Metanephros (tissue), 2 donors: ENCODE data around the gene MUS81.

DNA sequence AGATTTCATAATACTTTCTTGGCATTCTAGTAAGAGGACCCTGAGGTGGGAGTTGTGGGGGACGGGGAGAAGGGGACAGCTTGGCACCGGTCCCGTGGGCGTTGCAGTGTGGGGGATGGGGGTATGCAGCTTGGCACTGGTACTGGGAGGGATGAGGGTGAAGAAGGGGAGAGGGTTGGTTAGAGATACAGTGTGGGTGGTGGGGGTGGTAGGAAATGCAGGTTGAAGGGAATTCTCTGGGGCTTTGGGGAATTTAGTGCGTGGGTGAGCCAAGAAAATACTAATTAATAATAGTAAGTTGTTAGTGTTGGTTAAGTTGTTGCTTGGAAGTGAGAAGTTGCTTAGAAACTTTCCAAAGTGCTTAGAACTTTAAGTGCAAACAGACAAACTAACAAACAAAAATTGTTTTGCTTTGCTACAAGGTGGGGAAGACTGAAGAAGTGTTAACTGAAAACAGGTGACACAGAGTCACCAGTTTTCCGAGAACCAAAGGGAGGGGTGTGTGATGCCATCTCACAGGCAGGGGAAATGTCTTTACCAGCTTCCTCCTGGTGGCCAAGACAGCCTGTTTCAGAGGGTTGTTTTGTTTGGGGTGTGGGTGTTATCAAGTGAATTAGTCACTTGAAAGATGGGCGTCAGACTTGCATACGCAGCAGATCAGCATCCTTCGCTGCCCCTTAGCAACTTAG is 38.5 kb downstream of the FRMD8 start:
- RAMPAGE, long total RNA: no peak

DNA sequence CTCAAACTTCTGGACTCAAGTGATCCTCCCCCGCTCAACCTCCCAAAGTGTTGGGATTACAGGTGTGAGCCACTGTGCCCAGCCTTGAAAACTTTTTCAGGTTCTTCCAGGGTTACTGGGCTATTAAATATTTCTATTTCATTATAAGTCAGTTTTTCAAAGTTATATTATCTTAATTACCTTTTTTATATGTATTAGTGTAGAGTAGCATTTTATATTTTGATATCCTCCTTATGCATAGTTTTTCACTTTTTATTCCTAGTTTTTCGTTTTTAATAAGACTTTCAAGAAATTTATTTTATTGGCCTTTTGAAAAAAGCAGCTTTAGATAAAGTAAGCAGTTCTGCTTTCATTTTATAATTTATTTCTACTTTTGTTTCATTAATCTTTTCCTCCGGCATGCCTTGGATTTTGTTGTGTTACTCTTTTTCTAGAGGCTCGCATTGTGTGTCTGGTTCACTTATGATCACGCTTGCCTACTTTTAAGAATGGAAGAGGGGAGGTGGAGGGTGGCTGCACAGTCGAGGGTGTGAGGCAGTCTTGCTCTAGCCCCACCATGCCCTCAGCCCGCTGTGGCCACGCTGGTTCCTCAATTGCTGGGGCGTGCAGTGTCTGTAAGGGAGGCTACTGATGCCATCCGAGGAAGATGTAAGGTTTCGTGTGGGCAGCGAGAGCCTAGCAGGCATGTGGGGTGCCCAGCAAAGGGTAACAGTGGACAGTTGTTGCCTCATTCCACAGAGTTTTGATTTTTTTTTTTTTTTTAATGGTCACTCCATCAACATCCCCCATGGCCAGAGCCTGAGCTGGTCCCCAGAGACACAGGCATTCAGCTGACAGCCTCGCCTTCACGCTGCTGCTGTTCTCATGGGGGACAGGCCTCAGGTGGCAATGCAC is 55.2 kb downstream of the FRMD8 start:
- RAMPAGE, long total RNA: no peak

GRCh38 chr11:65490294-65490500 is 34.7 kb upstream of the SCYL1 start:
- RAMPAGE, long total RNA: no peak

DNA sequence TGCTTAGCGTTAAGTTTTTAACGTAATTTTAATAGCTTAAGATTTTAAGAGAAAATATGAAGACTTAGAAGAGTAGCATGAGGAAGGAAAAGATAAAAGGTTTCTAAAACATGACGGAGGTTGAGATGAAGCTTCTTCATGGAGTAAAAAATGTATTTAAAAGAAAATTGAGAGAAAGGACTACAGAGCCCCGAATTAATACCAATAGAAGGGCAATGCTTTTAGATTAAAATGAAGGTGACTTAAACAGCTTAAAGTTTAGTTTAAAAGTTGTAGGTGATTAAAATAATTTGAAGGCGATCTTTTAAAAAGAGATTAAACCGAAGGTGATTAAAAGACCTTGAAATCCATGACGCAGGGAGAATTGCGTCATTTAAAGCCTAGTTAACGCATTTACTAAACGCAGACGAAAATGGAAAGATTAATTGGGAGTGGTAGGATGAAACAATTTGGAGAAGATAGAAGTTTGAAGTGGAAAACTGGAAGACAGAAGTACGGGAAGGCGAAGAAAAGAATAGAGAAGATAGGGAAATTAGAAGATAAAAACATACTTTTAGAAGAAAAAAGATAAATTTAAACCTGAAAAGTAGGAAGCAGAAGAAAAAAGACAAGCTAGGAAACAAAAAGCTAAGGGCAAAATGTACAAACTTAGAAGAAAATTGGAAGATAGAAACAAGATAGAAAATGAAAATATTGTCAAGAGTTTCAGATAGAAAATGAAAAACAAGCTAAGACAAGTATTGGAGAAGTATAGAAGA is 25.5 kb upstream of the SCYL1 start:
- RAMPAGE, long total RNA: no peak

DNA sequence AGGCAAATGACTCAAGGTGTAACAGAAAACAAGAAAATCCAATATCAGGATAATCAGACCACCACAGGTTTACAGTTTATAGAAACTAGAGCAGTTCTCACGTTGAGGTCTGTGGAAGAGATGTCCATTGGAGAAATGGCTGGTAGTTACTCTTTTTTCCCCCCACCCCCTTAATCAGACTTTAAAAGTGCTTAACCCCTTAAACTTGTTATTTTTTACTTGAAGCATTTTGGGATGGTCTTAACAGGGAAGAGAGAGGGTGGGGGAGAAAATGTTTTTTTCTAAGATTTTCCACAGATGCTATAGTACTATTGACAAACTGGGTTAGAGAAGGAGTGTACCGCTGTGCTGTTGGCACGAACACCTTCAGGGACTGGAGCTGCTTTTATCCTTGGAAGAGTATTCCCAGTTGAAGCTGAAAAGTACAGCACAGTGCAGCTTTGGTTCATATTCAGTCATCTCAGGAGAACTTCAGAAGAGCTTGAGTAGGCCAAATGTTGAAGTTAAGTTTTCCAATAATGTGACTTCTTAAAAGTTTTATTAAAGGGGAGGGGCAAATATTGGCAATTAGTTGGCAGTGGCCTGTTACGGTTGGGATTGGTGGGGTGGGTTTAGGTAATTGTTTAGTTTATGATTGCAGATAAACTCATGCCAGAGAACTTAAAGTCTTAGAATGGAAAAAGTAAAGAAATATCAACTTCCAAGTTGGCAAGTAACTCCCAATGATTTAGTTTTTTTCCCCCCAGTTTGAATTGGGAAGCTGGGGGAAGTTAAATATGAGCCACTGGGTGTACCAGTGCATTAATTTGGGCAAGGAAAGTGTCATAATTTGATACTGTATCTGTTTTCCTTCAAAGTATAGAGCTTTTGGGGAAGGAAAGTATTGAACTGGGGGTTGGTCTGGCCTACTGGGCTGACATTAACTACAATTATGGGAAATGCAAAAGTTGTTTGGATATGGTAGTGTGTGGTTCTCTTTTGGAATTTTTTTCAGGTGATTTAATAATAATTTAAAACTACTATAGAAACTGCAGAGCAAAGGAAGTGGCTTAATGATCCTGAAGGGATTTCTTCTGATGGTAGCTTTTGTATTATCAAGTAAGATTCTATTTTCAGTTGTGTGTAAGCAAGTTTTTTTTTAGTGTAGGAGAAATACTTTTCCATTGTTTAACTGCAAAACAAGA is 23.2 kb upstream of the SCYL1 start:
- RAMPAGE, long total RNA: no peak

DNA sequence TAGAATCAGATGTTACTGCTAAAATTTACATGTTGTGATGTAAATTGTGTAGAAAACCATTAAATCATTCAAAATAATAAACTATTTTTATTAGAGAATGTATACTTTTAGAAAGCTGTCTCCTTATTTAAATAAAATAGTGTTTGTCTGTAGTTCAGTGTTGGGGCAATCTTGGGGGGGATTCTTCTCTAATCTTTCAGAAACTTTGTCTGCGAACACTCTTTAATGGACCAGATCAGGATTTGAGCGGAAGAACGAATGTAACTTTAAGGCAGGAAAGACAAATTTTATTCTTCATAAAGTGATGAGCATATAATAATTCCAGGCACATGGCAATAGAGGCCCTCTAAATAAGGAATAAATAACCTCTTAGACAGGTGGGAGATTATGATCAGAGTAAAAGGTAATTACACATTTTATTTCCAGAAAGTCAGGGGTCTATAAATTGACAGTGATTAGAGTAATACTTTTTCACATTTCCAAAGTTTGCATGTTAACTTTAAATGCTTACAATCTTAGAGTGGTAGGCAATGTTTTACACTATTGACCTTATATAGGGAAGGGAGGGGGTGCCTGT is 21.3 kb upstream of the SCYL1 start:
- RAMPAGE, long total RNA: no peak

GRCh38 chr11:65510756-65511167 is 14.1 kb upstream of the SCYL1 start:
- RAMPAGE, long total RNA: no peak

GRCh38 chr11:65542900-65543673 is 15.1 kb downstream of the LTBP3 start:
- RAMPAGE, long total RNA: no peak

GRCh38 chr11:65572630-65573698 is 626 bp downstream of the FAM89B start:
- RAMPAGE, long total RNA: no peak

DNA sequence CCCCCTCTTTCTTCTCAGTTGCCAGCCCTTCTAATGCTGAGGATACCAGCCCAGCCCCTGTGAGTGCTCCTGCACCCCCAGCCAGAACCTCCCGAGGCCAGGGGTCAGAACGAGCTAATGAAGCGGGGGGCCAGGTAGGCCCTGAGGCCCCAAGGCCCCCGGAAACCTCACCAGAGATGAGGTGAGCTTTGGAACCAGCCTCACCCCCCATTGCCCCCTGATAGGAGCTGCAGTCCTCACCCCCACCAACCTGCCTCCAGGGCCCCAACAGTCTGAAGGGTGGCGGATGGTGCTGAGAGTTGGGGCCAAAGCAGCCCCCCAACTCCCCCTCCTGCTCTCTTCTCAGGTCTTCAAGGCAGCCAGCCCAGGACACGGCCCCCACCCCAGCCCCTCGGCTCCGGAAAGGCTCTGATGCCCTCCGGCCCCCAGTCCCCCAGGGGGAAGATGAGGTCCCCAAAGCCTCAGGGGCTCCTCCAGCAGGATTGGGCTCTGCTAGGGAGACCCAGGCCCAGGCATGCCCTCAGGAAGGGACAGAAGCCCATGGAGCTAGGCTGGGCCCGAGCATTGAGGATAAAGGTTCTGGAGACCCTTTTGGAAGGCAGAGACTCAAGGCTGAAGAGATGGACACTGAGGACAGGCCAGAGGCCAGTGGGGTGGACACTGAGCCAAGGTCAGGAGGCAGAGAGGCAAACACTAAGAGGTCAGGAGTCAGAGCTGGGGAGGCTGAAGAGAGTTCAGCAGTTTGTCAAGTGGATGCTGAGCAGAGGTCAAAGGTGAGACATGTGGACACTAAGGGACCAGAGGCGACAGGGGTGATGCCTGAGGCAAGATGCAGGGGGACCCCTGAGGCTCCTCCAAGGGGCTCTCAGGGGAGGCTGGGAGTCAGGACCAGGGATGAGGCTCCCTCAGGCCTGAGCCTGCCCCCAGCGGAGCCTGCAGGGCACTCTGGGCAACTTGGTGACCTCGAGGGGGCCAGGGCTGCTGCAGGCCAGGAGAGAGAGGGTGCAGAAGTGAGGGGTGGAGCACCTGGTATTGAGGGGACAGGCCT is 5.7 kb downstream of the EHBP1L1 start:
- RAMPAGE, long total RNA: no peak

DNA sequence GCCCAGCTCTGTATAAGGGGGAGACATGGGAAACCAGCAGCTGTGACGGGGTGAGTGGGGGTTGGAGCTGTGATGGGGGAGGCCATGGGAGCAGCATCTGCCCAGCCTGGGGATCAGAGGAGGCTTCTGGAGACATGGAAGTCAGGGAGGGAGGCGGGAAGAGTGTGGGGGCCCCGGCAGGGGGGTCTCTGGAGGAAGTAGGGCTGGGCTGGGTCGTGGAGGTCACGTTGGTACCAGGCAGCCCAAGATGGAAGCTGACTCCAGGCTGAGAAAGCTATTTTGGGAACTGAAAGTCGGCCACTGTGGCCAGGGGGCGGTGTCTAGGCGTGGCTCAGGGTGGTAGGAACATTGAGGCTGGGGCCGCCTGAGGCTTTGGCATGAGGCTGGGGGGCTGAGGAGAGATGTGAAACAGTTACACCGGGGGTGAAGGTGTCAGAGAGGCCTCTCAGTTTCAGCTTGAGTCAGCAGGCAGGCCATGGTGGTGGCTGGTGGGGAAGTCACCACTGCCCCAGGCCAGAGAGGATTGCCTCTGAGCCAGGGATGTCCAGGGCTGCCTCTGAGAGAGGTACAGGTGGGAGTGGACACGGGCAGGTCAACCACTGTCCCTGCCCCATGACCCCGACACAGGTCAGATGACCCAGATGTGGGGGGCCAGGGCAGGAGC is 7.5 kb downstream of the KCNK7 start:
- RAMPAGE, long total RNA: no peak

GRCh38 chr11:65588685-65589154 is 6.9 kb downstream of the KCNK7 start:
- RAMPAGE, long total RNA: no peak

DNA sequence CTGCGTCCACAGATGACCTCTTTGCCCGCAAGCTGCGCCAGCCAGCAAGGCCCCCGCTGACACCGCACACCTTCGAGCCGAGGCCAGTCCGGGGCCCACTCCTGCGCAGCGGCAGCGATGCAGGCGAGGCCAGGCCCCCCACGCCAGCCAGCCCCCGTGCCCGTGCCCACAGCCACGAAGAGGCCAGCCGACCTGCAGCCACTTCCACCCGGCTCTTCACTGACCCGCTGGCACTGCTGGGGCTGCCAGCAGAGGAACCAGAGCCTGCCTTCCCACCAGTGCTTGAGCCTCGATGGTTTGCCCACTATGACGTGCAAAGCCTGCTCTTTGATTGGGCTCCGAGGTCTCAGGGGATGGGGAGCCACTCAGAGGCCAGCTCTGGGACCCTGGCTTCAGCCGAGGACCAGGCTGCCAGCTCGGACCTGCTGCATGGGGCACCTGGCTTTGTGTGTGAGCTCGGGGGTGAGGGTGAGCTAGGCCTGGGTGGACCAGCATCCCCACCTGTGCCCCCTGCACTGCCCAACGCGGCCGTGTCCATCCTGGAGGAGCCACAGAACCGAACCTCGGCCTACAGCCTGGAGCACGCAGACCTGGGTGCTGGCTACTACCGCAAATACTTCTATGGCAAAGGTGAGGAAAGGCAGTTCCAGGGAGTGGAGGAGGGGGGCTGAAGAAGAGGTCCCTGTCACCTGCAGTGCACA is 3.2 kb downstream of the SIPA1 start:
- RAMPAGE, long total RNA: no peak

- RAMPAGE, long total RNA: no peak
Measured at GRCh38 chr11:65641672-65642757, 4.1 kb downstream of the SIPA1 start.

DNA sequence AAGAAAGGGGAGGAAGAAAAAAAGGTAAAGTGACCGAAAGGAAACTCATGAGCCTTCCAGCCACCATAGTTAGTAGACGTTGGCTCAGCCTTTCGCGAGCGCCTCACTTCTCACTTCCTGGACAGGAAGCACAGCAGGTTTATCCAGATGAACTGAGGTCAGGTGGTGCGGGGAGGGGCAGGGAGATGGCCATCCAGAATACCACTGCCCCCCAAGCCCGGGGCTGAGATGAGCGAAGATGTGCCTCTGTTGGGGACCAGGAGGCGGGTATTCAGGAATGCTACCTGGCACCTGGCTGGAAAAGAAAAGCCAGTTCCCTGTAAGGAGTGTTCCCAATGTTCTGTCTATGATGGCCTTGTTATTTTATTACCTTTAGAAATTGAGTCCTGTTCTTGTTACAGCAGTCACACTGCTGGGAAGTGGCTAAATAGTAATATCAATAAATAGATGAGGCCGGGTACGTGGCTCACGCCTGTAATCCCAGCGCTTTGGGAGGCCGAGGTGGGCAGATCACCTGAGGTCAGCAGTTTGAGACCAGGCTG is 19.5 kb upstream of the KAT5 start:
- RAMPAGE, long total RNA: no peak

DNA sequence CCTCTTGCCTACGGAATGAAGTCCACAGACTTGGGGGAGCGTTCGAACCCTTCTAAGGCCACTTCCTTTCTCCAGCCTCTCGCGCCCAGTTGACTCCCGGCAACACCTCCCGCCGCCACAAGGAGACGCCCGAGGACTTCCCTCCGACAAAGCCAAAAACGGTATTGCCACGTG is 366 bp upstream of the KAT5 start:
- RAMPAGE, long total RNA: no peak

GRCh38 chr11:65855863-65856394 is 2.1 kb downstream of the CFL1 start:
- RAMPAGE, long total RNA: no peak

DNA sequence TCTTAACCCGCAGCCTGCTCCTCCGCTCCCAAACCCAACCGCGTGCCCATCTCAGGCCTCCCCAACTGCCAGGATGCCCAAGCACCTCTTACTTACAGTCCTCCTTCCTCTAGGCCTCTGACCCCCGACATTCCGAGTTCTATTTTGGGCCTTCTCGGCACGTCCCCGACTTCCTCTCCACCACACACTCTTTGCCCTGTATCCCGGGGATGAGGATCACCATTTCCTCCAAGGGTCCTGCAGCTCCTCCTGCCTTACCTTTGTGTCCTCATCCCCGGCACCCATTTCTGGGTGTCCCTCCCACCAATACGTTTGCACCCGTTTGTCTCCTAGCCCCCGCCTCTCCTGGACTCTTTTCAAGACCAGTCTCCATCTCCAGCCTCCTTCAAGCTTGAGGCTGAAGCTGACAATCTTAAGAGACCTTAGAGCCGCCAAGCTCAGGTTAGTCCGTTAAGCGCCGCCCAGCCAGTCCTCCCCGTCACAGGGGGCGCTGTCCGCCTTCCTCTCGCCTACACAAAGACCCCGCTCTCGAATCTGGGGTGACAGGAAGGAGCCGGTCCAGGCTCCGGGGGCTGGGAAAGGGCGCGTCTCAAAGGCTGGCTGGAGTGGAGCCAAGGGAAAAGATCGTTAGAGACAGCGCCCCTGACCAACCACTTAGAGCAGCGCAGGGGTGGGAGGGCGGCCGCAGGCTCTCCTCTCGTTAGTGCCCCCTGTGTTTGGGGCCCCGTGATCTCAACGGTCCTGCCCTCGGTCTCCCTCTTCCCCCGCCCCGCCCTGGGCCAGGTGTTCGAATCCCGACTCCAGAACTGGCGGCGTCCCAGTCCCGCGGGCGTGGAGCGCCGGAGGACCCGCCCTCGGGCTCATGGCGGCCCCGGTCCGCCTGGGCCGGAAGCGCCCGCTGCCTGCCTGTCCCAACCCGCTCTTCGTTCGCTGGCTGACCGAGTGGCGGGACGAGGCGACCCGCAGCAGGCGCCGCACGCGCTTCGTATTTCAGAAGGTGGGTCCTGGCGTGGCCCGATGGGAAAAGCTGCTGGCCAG is at the start of gene MUS81:
TSS of gene MUS81 (plus strand) at position 542 of the 1,038 bp plus-strand sequence.
- RAMPAGE, long total RNA: no peak

DNA sequence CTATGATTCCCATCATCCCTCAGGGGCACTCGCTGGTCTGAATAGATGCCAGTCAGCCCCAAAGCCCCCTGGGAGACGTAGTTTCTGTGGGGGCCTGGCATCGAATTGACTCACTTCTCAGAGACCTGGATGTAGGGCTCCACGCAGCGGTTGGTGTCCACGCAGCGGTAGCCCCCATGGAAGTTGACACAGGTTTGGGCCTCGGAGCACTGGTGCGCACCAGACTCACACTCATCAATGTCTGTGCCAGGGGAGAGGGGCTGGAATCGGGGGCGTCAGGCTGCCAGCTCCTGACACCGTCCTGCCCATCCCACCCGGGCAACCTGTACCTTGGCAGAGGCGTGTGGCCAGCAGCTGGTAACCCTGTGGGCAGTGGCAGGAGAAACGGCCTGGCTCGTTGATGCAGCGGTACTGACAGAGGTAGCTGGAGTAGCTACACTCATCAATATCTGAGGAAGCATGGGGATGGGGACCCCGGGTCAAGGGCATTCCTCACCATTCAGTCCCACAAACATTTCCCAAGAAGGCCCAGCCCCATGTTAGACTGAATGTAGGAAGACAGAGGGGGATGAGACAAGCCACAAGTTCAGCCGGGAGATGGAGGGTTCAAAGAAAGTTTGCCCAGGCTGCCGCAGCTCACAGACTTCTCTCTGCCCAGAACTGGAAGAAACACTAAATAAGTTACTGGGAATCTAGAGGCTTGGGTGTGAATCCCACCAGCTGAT is 4.3 kb downstream of the EFEMP2 start:
- RAMPAGE, long total RNA: no peak

DNA sequence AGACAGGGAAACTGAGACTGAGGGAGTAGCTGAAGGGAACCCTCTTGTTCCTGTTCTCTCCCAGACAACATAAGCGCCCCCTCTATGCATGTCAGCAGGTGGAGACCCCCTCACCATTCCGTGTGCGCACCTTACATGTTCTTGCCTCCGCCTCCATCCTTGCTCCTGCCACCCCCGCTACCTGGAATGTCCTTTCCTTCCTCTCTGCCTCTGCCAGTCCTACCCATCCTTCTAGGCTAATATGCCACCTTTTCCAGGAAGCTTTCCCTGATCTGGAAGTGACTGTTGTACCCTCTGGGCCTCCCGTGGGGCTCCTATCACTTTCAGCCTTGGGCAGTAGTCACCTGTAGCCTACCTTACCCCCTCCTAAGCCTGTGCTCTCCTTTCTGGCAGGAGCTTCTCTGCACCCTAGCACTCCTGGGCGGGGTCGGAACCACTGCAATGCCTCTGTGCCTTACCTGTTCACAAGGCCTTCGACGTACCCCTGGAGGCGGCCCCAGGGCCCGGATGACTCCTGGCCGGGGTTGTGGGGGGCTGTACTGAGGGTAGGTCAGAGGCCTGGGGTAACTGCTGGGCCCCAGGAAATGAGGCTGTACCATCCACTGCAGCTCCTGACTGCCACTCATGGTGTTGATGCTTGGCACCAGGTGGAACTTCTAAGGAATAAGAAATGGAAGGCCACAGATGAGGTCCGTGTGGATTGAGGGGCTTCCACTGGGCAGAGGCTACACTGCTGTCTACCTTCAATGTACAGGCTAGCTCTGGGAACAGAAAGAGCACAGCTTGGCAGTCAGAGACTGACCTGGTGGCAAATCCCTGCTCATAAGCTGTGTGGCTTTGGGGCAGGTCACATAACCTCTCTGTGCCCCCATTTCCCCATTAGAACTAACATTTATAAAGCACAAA is 3.6 kb downstream of the FOSL1 start:
- RAMPAGE, long total RNA: no peak